Measurements from ENCODE around the genes CYP24A1, FAM210B and CASS4.

DNA sequence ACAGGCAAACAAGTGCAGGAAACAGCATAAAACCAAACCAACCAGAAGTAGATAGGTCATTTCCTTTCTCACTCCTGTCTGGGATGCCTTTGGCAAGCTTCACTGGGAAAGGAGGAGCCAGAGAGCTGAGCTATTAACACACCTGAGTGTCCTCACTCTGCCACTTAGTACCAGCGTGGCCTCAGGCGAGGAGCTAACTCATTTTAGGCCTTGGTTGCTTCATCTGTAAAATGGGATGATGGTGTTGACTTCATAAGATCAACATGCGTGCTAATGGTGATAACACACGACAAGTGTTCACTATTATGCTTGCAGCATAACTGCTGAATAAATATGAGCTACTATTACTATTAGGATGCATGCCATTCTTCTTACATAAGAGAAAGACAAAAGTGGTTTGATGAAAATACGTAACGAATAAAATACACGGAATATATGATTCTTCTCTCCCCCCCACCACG, 185.4 kb downstream of the BCAS1 start:
- PRO-cap: no peak
- RAMPAGE, long total RNA: no peak

DNA sequence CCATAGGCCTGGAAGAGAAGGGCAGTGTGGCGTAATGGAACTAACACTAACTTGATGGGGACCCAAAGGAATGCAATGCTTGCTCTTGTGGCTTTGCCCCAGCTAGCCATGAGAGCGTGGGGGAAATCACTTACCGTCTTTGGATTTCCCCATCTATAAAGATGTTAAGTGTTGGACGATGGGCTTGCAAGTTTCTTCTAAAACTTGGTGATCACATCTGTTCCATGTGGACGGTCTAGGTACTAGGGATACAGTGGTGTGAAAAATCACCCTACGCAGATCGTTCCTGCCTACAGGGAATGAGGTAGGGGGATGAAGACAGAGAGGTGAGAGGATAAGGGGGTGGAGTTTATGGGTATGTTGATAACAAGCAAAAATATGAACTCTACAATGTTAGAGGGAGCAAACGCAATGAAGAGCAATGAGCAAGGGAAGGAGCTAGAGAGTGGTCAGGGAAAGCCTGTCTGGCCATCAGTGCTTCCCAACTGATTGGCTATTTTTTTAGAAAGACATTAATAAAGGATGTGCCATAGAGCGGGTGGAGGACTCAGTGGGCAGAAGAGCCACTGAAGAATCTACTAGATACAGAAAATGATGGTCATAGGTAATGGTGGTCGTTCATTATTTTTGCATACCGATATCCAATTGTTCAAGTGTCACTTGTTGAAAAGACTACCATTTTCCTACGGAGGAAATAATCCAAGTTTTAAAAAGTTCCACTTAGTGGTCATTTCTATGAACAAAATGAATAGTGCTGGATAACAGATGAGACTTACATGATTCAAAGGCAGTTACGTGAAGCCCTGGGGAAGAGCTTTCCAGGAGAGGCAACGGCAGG, 165.1 kb downstream of the BCAS1 start:
- PRO-cap: no peak
- RAMPAGE, long total RNA: no peak

GRCh38 chr20:53929918-53930583, 140.3 kb downstream of the BCAS1 start:
- PRO-cap: no peak
- RAMPAGE, long total RNA: no peak

- PRO-cap: no peak
- RAMPAGE, long total RNA: no peak
Measured at GRCh38 chr20:54173879-54174474, at the start of gene CYP24A1. CYP24A1 (minus strand) TSS chr20:54173986.

DNA sequence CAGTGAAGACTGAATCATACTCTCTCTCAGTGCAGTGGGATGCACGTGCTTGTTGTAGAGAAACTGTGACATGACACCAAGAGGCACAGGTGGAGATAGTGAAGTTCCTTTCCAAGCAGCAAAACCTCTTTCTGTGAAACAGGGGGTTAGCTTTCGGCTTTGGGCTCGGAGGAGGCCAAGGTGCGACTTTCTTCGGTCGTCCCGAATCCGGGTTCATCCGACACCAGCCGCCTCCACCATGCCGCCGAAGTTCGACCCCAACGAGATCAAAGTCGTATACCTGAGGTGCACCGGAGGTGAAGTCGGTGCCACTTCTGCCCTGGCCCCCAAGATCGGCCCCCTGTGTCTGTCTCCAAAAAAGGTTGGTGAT, 599.0 kb downstream of the DOK5 start:
- PRO-cap: no peak
- RAMPAGE, long total RNA: no peak

GRCh38 chr20:56358524-56359309, at the start of gene FAM210B:
FAM210B (plus strand) TSS chr20:56358974.
- PRO-cap: bidirectional peak, plus-strand start at chr20:56358974, minus-strand start at chr20:56358664
- RAMPAGE, long total RNA: no peak

DNA sequence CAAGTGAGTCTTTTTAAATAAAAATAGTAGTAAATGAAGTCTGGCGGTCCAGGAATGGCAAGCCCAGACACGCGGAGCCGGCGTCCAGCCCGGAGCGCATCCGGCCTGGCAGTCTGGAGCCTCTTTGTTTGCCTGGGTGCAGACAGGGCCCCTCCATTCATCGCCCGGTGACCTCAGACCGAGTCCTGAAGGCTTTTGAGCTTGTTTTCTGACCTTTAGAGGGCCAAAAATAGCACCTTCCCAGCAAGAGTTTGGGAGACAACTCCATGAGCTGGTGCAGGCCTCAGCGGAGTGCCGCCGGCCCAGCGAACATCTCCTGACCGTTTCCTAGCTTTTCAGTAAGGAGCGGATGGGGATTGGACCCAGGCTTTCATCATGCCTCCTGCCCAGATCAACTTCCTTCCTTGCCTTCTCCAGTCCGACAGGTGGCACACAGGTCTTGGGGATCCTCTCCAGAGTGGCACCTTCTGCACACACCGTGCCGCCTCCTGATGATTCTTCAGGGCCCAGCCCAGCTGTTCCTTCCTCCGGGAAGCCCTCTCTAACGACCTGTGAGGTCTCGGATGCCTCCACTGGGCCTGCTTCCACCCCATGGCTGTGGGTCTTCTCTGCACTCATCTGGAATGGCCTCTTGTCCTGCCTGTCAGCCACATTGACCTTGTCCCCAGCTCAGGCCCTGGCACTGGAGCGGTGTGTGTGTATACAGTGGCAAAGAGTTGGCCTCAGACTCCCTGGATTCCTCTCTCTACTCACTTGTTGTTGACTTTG, 1.2 kb downstream of the FAM210B start:
- PRO-cap: unidirectional peak, minus-strand start at position 115 of the sequence; unidirectional peak, minus-strand start at position 130 of the sequence
- RAMPAGE, long total RNA: no peak

- PRO-cap: bidirectional peak, plus-strand start at chr20:56393325, minus-strand start at chr20:56393219
- RAMPAGE, long total RNA: no peak
Measured at GRCh38 chr20:56393110-56393522, 671 bp downstream of the CSTF1 start.

DNA sequence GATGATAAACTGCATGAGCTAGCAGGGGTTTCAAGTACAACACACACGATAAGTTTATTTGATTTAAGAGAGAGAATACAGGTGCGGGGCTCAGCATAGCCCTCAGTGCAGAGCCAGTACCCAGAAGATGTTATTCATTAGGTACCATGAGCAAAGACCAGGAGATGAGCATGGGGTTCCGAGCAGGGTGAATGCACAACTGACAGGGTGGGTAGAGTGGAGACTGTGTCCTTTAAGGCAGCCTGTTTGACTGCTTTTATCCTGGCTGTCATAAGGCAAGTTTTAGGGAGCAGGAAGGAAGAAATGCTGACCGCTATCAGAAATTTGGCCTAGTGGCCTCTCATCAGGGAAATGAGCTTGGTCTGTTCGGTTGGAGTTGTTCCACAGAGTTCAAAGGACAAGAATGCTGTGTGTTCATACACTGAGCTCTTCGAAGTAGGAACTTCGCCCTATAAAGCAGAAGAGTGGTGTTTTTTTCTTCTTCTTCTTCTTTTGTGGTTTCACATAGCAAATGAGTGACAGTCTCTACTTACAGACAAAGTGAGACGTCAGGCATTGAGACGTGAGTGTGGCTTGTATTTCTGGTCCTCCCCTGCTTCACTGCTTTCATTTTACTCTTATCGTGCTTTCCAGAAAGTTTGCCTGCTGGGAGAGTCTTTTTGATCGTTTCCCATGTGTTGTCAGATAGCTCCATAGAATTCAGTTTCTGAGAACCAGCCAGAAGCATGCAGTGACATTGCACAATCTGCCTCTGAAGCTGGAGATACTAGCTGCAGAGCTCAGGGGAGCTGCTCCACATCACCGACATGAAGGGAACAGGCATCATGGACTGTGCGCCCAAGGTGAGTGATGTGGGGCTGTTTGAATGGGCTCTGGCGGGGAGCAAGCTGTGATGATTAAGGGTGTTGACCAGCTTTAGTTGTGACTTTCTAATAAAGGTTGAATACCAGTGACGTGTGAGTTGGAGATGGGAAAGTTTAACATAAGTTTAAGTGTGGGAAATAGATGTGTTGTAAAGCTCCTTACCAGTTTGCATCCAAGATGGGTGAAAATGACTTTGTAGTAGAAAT, at the start of gene CASS4:
CASS4 (plus strand) TSS at position 608 of the 1,070 bp plus-strand sequence.
- PRO-cap: no peak
- RAMPAGE, long total RNA: no peak

DNA sequence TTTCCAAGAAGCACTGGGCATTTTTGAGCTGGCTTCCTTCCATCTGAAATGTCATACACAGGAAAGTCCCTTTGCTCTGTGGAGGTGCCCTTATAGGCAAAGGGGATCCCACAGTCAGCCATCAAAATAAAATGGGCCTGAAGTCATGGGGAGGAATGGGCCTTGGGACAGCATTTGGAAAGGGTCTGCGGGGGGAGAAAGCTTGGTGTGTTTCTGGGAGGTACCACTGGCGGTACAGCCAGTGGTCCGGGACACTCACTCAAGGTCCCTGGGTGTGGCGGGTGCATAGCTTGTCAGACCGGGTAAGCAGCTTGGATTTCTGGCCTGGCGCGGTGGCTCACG, 25.6 kb upstream of the RTF2 start:
- PRO-cap: no peak
- RAMPAGE, long total RNA: no peak

DNA sequence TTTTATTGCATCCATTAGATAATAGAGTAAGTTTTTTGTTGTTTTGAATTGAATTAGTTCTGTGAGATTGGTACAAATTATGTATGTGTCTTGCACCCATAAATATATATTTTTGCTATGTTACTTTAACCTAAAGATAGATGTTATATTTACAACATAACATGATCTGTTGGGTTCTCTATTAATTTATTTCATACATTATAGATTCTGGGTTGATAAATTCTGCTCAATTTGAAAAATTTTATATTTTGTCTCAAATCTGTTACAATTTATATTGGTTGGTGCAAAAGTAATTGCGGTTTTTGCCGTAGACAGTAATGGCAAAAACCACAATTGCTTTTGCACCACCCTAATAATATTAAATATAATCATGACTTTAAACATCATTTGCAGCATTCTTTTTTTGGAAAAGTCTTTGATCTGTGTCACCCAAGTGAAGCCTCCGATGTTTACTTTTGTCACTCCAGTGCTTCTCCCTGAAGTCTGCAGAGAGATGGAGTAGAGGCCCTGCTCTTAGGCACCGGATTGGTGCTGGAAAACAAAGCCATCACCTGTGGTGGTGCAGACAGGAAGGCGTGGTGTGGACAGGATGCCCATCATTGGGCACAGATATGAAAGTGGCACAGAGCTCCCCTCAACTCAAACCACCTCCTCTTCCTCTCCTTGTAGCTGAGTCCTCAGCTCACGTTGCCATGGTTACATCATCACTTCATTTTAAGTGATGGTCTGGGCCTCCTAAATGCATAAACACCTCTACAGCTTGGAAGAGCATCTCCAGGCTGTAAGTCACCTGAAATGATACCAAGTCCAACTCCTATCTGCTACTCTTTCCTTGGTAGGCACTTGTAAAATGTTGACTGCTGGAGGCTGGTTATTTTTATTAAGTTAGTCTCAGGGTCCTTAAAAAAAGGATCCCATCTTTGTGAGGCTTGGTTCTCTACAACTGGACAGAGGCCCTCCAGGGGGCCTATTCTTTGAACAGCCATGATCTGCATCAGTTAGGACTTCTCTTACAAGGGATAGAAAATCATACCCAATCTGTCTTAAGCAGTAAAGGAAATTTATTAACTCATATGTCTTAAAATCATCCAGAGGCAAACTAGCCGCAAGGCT, 8.1 kb upstream of the RTF2 start:
- PRO-cap: no peak
- RAMPAGE, long total RNA: no peak

DNA sequence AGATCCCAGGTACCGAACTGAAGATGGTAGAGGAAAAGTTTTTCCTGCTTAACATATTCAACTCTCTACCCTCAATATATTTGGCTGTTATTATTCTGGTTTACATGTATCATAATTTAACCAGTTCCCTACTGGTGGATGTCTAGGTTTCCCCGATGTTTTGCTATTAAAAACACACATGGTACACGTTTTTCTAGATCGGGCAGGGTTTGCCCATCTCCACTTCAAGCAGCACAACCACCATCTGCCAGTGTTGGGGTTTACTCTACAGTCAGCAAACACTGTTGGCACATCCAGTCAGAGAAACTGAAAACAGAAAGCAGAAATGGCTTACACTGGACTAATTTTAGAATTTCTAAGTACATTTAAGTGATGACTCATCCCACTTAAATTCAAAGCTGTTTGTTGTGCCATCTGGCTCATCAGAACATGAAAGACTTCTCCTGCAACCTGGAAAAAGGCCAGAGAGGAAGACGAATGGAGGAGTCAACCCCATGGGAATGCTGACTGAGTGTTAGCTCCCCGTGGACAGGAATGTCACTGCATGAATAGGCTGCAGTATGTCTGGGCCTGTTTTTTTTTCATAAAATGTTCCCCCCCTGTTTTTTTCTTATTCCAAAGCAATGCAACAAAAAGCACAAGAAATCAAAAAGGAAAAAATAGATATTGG, 21.8 kb downstream of the FAM209B start:
- PRO-cap: no peak
- RAMPAGE, long total RNA: no peak

GRCh38 chr20:57043095-57043508, 223.3 kb downstream of the BMP7 start:
- PRO-cap: no peak
- RAMPAGE, long total RNA: no peak

GRCh38 chr20:57106299-57106731, 160.1 kb downstream of the BMP7 start:
- PRO-cap: no peak
- RAMPAGE, long total RNA: no peak

DNA sequence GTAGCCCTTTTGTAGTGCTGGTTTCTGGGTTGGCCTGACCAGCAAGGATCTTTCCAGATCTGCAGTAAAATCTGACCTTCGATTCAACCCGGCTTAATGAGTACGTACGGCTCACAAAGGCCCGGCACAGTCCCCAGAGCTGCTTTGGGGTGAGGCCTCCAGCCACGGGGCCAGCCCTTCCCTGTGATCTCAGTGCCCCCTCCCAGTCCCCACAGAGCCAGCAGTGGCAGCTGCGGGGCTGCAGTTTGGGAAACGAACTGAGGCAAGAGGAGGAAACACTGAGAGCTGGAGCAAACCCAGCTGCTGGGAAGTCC, 157.4 kb downstream of the BMP7 start:
- PRO-cap: no peak
- RAMPAGE, long total RNA: no peak

DNA sequence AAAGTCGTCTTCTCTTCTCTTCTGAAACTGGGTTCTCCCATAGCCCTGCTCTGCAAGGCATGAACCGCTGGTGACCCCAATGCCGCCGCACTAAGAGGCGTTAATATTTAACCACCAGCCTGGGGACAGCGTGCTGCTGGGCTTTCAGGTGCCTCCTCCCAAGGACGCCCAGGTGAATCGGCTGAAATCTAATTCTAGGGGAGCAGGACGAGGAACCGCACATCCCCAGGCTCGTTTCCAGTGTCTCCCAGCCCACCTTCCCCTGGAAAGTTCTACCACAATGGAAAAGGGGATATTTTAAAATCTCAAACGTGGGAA, 56.4 kb downstream of the BMP7 start:
- PRO-cap: no peak
- RAMPAGE, long total RNA: no peak

GRCh38 chr20:57265494-57265854, 967 bp downstream of the BMP7 start:
- PRO-cap: bidirectional peak, plus-strand start at chr20:57265728, minus-strand start at chr20:57265596
- RAMPAGE, long total RNA: no peak

DNA sequence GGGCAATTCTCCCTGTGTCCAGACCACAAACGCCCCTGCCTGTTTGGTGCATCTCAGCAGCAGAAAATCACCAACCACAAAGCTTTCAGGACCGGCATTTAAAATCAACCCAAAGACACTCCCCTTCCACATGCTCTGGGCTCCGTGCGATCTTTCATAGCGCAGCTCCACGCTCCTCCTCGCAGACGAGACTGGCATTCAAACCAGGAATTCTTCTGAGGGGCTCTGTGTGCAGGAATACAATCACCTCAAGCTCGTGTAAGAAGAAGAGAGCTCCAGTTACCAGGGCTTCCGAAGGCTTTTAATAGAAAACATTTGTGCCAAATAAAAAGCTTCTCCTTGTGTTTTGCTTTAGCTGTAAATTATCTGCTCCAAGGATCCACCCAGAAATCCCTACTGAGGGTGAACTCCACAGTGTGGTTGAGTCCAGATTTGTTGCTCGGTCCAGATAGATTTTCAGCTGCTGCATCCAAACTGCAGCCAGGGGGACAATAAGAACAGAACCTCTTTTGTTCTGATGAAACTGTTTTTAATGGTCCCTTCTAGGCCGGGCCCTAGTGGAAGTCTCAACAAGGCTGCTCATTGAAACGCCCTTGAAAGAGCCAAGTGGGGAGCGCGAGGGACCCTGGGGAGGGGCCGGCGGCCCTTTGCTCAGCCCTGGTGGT, 16.4 kb upstream of the BMP7 start:
- PRO-cap: no peak
- RAMPAGE, long total RNA: no peak

DNA sequence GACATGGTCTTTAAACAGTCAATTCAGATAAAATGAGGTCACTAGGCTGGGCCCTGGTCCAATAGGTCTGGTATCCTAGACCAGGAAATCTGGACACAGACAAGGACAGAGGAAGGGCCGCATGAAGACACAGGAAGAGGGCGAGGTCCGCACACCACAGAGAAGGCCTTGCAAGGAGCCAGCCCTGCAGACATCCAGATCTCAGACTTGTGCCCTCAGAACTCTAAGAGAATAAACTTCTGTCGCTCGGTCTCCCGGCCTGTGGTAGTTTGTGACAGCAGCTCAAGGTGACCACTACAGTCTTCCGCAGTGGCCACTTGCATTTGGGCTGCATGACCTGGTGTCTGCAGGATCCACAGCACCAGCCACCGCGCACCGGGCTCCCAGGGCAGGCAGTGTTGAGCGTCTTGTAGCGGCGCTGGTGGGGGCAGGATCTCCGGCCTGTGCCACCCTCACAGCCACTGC, 6.1 kb upstream of the RBM38 start:
- PRO-cap: no peak
- RAMPAGE, long total RNA: no peak

GRCh38 chr20:57395001-57396112, 4.2 kb downstream of the RBM38 start:
- PRO-cap: bidirectional peak, plus-strand start at chr20:57395810, minus-strand start at chr20:57395660
- RAMPAGE, long total RNA: no peak

Measured in GM23338 (cell line).